ENCODE results near the gene CPLX3.

DNA sequence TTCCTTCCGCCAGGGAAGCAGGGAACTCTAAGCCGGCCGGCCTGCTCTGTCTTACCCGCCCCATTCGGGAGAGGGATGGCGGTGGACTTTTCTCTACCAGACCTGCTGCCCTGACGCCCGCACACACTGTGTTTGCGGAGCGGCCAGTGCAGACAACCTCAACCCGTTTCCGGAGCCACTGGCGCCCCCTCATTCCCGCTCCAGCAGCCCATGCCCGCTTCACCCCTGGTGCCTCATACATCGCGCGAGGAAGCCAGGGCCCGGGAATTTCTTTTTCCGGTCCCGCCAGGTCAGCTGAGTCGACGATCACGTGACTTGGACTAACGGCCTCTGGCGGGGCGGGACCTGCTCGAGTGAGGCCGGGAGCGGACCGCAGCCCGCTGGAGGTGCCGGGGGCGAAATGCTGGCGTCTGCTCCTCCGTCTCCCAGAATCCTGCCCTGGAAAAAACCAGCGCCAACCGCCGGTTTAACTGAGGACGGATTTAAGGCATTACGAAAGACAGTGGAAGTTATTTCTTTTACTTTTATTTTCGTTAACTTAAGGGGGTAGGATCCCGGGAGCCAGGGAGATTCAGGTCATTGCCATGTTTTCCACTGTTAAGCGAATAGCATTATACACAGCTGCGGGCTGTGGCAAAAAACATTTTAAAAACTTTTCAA is 17.7 kb upstream of the GOLGA6A start:
- PRO-cap, 2 experiments: peak in 2 of 2 experiments; most common plus-strand start position 341 of the sequence (in 2); most common minus-strand start position 249 of the sequence (in 1)

- PRO-cap, 2 experiments: no peak in any of the 2 experiments
These were observed 713 bp downstream of the ISLR start for GRCh38 chr15:74174094-74174751.

DNA sequence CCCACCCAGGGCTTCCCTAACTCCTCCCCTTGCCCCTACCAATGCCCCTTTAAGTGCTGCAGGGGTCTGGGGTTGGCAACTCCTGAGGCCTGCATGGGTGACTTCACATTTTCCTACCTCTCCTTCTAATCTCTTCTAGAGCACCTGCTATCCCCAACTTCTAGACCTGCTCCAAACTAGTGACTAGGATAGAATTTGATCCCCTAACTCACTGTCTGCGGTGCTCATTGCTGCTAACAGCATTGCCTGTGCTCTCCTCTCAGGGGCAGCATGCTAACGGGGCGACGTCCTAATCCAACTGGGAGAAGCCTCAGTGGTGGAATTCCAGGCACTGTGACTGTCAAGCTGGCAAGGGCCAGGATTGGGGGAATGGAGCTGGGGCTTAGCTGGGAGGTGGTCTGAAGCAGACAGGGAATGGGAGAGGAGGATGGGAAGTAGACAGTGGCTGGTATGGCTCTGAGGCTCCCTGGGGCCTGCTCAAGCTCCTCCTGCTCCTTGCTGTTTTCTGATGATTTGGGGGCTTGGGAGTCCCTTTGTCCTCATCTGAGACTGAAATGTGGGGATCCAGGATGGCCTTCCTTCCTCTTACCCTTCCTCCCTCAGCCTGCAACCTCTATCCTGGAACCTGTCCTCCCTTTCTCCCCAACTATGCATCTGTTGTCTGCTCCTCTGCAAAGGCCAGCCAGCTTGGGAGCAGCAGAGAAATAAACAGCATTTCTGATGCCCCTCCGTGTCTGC is 2.8 kb downstream of the ISLR start:
- PRO-cap, 2 experiments: no peak in any of the 2 experiments

DNA sequence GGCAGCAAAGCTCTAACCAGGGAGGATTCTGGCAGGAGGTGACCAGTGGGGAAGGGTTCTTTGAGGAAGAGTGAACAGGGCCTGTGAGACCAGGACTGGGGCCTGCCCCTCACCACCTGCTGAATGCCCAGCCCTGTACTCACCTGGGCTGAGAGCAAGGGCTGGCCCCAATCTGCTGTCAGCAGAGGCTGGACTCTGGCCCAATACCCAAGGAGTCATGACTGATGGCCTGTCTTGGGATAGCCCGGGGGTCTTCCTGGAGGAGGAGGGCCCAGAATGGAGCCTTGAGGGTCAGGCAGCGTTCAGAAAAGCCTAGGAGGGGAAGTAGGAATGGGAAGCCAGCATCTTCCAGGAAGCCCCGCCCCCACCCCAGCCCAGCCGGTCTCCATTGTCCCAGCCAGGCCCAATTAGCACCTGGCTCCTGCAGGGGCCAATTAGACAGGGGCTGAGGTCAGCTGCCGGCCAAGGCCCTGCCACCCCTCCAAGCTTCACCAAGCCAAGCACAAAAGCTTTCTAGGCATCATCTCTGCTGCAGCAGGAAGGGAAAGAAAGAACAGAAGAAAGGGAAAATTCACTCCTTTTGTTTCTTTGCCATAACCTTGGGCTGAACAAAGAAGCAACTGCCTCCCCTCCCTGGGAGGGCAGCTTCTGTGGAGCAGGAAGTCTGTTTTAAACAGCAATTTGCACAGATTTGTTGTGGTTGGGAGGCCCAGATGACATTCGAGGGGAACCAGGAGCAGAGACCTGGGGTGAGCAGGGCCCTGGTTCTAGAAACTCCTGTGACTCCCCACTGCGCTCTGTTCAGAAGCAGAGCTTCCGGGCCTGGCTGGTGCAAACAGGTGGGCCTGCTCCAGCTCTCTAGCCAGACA is 47.8 kb downstream of the CYP11A1 start:
- PRO-cap, 2 experiments: no peak in any of the 2 experiments

GRCh38 chr15:74383630-74384570 is 16.5 kb upstream of the CYP11A1 start:
- PRO-cap, 2 experiments: no peak in any of the 2 experiments

GRCh38 chr15:74461923-74462213 is 908 bp upstream of the UBL7 start:
- PRO-cap, 2 experiments: no peak in any of the 2 experiments

DNA sequence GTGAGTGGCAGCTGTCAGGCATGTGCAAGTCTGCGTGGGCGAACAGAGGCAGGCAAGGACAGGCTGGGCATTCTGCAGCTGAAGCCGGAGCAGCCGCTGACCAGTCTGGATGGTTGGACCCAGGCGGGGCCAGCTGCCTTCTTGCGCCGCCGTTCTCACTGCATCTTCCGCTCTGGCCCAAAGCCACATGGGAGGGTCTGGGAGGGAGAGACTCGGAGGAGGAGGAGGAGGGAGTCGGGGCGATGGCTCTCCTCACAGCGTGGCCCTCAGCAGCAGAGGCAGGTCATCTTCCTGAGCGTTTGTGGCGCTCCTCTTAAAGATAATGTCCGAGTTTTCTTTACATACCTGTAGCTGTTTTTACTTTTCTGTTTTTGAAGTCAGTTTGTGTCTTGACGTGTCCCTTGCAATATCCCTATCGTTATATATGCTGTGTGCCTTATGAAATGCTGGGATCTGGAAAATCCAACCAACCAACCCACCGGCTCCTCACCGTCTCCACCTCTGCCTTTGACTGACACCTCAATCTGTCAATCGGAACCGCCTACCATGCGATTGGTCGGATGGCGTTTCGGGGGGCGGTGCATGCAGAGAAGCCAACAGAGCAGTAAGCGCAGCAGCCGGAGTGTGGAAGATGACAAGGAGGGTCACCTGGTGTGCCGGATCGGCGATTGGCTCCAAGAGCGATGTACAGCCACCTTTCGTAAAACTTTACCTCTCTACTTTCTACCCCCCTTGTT is 6.1 kb downstream of the CLK3 start:
- PRO-cap, 2 experiments: no peak in any of the 2 experiments

- PRO-cap, 2 experiments: no peak in any of the 2 experiments
These were observed 23.2 kb downstream of the CLK3 start for GRCh38 chr15:74638589-74639532.

GRCh38 chr15:74670935-74672018 is 24.5 kb downstream of the EDC3 start:
- PRO-cap, 2 experiments: no peak in any of the 2 experiments

DNA sequence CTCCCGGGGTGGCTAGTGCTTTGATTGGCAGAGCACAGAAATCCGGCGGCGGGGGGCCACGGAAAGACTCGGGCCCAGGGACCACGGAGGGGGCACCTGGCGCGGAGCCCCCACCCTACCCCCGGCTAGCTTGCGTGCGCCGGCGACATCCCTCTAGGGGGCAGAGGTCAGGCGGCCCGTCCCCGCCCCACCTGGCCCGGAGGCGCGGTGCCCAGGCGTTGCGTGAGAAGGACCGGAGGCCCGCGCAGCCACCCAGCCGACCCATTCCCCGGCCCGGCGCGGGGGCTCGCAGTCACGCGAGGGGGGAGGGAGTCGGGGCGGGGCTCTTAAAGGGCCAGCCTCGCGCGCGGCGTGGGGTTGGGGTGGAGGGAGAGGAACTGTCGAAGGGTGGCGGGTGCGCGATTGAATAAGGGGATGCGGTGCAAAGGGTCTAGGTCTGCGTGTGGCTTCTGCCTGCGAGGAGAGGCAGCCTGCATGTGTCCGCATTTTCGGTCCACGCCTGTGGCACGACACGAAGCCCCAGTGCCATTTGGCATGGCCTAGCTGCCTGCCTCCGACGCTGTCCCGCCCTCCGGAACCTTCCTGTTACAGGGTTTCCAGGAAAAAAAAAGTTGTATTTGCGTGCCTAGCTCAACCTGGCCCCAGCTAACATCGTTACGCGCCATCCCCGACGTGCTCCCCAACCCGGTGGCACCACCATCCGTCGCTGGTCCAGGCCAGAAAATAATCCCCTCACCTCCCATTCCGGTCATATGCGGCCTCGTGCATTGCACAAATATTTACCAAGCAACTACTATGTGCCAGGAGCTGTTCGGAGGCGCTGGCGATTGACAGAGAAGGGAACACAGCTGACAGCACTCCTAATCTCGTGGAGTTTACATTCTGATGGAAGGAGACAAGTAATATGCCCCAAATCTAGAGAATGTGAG is 1.2 kb upstream of the CYP1A1 start:
- PRO-cap, 2 experiments: no peak in any of the 2 experiments

DNA sequence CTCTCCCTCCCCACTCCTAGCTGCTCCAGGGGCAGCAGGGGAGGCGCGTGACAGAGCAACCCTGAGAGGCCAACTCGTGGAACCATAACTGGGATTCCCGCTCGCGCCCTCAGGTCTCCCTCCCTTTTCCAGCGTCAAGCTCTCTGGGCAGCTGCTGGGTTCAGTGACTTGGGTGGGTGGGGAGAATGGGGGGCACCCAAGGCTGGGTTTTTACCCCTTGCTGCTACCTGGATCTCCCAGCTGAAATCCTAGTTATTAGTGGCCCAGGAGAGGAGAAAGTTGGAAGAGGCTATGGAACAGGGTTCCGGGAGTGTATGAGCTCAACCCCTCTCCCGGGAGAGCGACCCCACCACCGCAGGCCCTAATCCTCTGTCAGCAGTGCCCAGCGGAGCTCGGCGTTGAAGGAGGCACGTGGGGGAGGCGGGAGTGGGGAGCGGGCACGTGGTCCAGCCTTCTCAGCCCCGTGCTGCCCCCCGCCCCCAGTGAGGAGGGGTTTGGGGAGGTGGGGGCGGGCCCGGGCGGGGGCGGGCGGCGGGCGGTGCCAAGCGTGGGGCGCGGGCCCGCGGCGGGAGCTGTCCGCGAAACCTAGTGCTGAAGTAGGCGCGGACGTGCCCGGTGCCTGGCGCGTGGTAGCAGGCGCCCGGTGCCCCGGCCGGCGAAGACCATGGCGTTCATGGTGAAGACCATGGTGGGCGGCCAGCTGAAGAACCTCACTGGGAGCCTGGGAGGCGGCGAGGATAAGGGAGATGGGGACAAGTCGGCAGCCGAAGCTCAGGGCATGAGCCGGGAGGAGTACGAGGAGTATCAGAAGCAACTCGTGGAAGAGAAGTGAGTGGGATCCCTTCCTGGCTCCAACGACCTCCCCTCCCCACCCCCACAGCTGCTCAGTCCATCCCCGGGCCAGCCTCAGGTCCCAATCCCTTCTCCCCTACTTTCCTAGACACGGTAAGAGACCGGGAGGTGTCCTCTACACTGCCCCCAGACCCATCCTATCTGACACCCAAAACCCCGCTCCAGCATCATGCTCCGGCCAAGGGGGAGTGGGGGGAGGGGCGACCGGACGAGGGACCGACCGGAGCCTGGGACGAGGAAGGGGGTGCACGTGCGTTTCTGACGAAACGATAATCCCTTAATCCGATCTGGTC is at the start of gene CPLX3:
CPLX3 (plus strand) TSS at position 588 of the 1,145 bp plus-strand sequence.
- PRO-cap, 2 experiments: no peak in any of the 2 experiments

- PRO-cap, 2 experiments: no peak in any of the 2 experiments
These were observed 629 bp upstream of the MPI start for GRCh38 chr15:74889170-74889655.

GRCh38 chr15:74901536-74901993 is 5.1 kb downstream of the FAM219B start:
- PRO-cap, 2 experiments: no peak in any of the 2 experiments

DNA sequence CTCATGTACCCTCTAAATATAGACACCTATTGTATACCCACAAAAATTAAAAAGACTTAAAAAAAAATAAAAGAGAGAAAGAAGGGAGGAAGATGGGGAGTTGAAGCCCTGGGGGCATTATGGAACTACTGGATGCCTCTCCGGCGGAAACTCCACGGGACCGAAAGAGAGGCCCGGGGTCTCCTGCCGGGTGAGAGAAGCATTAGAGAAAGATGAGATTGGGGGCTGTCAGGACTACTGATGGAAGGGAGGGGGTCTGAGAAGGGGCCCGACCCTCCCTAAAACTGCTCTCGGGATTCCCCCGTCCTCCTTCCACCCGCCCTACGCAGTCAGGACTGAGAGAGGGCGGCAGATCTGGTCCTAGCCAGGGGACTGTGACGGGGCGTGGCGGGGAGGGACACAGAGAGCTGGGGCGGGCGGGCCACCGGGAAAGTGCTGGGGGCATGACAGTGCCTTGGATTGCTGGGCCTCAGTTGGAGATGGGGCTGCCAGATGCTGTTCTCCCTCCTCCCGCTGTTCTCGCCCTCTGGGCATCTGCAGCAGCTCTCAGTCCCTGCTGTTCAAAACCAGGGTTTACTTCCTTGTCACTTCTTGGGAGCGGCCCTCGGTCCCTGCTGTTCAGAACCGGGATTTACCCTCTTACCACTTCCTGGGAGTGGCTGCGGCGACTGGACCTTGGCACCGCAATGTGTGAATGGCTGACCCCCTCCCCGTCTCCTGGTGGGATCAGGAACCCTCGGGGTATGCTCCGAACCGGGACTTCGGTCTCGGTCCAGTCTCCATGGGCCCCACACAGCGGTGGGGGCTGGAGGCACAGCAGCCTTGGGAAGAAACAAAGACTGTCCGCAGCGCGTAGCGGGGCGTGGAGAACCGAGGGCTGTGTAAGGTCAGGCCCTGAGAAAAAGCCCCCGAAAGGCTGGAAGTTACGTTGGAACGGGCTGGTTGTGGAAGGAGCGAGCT is 1.8 kb upstream of the RPP25 start:
- PRO-cap, 2 experiments: peak in 1 of 2 experiments; most common minus-strand start position 337 of the sequence (in 1)

DNA sequence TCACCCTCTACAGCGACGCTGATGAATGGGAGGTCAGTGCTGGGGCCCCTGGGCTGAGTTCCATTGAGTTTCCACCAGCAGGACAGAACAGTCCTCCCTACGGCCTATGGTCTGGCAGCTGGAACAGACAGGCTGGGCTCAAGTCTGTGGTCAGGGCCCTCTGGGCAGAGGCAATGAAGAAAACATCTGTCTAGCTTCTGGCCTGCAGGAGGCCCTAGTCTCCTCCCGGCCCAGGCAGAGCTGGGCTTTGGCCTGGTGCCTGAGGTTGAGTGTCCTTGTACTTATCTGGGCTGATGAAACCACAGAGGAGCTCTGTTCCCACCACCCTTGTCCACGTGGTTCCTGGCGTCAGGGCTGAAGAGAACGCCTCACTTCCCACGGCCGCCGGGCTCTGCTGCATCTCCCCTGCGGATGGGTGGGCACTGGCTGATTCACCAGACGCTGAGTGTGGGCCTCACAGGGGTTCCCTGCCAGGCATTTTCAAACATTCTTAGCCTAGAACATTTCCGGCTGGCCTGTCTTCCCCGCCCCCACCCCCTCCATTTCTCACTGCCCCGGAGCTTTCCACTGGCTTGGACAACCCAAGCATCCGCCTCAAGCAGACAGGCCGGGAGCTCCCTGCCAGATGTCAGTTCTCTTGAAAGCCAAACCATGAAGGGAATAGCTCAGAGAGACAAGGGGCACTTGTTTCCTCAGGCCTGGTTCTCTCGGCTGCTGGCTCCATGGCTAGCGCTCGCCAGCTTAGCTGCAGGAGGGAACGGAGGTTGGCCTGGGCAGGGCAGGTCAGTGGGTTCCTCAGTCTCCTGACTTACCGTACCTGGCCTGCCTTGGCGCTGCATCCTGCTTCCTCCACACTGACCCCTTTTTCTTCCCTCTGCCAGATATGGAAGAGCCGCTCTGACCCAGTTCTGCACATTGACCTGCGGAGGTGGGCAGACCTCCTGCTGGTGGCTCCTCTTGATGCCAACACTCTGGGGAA is 20.4 kb downstream of the PPCDC start:
- PRO-cap, 2 experiments: peak in 1 of 2 experiments; most common plus-strand start position 399 of the sequence (in 1); most common minus-strand start position 249 of the sequence (in 1)

GRCh38 chr15:75210979-75211685 is 9.4 kb downstream of the C15orf39 start:
- PRO-cap, 2 experiments: no peak in any of the 2 experiments

DNA sequence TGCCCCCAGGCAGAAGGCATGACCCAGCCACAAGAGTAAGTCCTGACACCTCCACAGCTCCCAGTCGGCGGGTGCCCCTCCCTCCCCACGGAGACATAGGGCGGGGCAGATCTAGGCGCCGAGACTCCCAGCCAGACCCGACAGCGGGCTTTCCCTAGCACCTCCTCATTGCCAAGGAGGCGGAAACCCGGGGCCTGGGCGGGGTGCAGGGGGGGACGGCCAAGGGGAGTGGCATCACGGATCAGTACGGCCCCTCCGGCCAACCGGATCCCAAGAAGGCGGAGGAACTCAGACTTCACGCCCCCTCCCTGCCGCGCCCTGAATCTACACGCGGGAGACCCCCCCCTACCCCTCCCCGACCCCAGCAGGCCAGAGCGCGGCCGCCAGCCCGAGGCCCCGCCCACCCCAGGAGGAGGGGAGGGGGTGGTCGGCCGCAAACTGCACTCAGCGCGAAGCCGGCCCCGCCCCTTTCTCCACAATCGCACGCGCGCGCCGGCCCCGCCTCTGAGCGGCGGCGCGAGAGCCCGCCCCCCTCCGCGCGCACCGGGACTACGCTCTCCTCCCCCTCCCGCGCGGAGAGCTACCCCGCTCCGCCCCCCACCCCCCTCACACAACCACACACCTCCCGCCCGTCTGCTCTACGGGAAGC is 690 bp downstream of the SIN3A start:
- PRO-cap, 2 experiments: peak in 1 of 2 experiments; most common plus-strand start position 508 of the sequence (in 1)

GRCh38 chr15:75456540-75457131 is 5.1 kb upstream of the SIN3A start:
- PRO-cap, 2 experiments: no peak in any of the 2 experiments

DNA sequence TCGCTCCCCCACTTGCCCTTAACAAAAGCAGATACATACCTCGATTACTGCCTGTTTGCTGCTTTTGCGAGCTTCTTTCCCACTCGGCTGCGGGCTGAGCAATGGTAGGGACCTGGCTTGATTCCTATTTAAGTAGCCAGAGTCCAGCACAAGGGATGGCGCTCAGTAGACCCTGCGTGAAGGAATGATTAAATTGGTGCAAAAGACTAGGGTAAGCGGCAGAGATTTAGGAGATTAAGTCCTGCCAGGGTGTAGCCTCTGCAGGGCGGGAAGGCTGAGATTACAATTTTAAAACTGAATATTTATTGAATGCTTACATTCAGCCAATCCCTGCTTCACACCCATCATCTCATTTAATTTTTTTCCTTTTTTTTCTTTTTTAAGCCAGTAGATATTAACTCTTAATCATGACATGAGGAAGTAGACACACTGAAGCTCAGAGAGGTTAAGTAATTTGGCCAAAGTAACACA is 710 bp upstream of the SNUPN start:
- PRO-cap, 2 experiments: no peak in any of the 2 experiments

DNA sequence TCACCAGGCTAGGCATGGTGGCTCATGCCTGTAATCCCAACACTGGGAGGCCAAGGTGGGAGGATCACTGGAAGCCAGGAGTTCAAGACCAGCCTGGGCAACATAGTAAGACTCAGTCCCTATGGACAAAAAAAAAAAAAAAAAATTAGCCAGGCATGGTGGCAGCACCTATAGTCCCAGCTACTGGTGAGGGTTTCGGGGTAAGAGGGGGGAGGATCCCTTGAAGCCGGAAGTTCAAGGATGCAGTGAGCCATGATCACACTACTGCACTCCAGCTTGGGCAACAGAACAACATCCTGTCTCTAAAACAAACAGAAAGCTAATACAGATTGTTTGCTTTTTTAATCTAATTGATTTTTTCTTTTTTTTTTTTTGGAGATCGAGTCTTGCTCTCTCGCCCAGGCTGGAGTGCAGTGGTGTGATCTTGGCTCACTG is 1.5 kb upstream of the IMP3 start:
- PRO-cap, 2 experiments: no peak in any of the 2 experiments

Data from psoas muscle (tissue), 2 donors.